Neuron (in vitro differentiated cells): ENCODE measurements around the genes ABHD6 and PDHB.

- PRO-cap = no peak
Observed at GRCh38 chr3:58107522-58108119, 99.4 kb downstream of the FLNB start.

GRCh38 chr3:58109106-58109791 lies 101.0 kb downstream of the FLNB start:
- PRO-cap = no peak

GRCh38 chr3:58120061-58120892 lies 90.5 kb downstream of the DNASE1L3 start:
- PRO-cap = no peak

DNA sequence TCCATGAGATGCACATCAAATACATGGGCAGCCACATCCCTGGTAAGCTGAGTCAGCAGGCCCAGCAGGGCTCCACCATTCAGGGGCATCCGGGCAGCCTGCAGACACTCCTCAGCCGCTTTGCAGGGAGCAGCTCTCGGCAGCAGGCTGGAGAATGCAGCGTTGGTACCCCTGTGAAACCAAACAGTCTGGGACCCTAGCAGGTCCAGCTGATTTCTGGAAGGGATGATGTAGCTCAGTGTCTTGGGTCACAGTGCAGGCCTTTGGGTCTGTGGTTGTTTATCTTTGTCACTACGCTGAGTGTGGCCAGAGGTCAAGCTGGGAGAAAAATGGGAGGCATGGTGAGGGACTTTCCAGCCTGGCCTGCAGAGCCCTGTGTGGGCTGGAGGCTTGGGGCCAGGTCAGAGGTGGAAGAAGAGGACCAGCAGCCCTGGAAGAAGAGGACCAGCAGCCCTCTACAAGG lies 67.2 kb downstream of the DNASE1L3 start:
- PRO-cap = no peak

DNA sequence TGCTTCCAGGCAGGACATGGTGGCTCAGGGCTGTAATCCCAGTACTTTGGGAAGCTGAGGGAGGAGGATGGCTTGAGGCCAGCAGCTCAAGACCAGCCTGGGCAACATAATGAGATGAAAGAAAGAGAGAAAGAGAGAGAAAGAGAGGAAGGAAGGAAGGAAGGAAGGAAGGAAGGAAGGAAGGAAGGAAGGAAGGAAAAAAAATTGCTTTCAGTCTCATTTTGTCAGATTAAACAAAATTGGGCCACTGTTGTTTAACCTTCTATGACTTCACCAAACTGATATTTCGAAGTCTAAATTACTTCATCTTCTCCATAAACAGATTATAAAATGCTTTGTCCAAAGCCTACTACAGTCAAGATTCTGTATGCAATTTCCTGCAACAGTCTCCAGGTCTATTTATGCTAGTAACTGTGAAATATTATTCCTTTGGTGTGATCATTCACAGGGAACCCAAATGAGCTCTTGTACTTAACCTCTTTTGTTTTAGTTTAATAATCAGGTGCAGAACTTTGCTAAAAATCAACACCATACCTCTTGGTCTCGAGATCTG lies 6.5 kb upstream of the ABHD6 start:
- PRO-cap = no peak

GRCh38 chr3:58237081-58238182 lies at the start of gene ABHD6:
ABHD6 (plus strand) TSS chr3:58237792.
- PRO-cap = bidirectional peak, plus-strand start at chr3:58237218, minus-strand start at chr3:58237159; bidirectional peak, plus-strand start at chr3:58237538, minus-strand start at chr3:58237455; bidirectional peak, plus-strand start at chr3:58237839, minus-strand start at chr3:58237752

- PRO-cap = no peak
Observed at GRCh38 chr3:58344693-58345113, 12.0 kb downstream of the PXK start.

GRCh38 chr3:58351948-58352445 lies 19.3 kb downstream of the PXK start:
- PRO-cap = no peak

DNA sequence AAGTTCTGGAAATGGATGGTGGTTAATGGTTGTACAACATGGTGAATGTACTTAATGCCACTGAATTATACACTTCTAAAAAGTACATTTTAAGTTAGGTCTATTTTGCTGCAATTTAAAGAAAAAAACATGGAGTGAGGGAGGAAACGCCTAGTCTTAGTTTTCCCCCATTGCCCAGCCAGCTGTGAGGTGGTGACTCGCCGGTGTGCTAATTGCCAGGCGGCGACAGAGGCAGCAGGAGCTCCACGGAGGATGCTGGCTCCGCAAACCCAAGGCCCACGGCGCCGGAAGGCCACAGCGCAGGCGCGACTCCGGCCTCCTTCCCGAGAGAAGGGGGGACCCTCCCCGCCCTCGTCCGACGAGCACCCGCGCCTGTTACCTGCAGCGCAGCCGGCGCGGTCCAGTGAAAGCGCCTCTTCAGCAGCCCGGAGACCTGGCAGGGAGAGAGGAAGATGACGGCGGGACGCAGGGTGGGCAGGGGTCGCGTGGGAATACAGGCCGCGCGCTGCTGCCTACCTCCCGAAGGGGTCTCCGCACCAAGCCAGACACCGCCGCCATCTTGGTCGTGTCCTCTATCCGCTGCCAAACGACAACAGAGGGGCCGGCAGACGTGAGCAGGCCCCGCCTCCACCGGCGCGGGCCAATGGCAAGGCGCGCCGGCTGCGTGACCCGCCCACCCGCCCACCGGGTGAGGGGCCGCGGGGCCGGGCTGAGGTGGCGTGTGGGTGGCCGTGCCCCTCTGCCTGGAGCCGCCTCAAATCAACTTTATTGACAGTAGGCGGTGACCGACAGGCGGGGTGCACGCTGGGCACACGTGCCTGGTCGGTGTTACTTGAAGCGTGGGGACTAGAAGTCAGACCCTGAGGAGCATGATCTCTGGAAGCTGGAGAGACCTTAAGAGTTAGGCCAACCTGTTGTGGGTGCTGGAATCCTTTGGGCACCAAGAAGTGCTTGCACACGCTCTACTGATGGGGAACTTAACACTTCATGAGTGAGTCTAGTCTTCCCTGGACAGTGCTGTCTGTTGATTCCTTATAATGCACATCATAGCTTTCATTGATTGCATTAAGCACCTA lies at the start of gene PDHB:
Gene PDHB, minus strand, starts transcription at position 581 of the 1,076 bp plus-strand sequence.
- PRO-cap = bidirectional peak, plus-strand start at position 328 of the sequence, minus-strand start at position 570 of the sequence

- PRO-cap = no peak
Observed at GRCh38 chr3:58474346-58474894, 17.5 kb upstream of the KCTD6 start.

GRCh38 chr3:58560820-58561316 lies 16.3 kb downstream of the FAM107A start:
- PRO-cap = no peak

- PRO-cap = no peak
Observed at GRCh38 chr3:58671226-58671689, 4.7 kb upstream of the FAM3D start.

DNA sequence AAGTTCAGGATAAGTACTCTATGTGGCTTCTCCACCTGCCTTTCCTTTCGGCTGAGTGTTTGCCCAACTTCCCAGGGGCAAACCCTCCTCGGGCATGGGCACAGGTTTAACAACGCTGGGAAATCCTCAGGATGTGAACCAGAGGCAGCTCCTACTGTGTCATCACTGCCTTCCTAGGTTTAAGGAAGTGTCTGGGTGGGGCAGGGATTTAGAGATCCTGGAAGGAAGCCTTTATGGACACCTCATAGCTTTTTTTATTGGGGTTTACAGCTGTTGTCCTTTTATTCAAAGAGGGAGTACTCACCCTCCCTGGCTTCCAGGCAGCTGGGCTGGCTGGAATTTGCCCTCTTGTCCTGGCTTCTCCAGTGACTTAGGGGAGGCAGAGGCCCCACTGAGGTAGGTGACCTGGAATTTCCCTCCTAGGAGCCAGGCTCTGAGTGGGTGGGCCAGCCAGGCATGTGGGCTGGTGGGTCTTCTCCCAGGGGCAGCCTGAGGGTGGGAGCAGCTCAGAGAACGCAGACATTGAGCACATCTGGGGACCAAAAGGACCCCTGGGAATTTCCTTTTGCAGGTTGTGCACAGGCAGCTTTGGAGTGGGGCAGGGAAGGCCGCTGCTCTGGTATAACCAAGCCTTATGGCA lies 13.5 kb upstream of the FAM3D start:
- PRO-cap = no peak

DNA sequence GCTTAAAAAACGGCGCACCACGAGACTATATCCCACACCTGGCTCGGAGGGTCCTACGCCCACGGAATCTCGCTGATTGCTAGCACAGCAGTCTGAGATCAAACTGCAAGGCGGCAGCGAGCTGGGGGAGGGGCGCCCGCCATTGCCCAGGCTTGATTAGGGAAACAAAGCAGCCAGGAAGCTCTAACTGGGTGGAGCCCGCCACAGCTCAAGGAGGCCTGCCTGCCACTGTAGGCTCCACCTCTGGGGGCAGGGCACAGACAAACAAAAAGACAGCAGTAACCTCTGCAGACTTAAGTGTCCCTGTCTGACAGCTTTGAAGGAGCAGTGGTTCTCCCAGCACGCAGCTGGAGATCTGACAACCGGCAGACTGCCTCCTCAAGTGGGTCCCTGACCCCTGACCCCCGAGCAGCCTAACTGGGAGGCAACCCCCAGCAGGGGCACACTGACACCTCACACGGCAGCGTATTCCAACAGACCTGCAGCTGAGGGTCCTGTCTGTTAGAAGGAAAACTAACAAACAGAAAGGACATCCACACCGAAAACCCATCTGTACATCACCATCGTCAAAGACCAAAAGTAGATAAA lies 176.0 kb upstream of the FAM3D start:
- PRO-cap = bidirectional peak, plus-strand start at position 296 of the sequence, minus-strand start at position 158 of the sequence

DNA sequence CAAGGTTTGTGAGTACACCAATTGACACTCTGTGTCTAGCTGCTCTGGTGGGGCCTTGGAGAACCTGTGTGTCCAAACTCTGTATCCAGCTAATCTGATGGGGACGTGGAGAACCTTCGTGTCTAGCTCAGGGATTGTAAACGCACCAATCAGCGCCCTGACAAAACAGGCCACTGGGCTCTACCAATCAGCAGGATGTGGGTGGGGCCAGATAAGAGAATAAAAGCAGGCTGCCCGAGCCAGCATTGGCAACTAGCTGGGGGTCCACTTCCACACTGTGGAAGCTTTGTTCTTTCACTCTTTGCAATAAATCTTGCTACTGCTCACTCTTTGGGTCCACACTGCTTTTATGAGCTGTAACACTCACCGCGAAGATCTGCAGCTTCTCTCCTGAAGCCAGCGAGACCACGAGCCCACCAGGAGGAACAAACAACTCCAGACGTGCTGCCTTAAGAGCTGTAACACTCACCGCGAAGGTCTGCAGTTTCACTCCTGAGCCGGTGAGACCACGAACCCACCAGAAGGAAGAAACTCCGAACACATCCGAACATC lies 1.7 kb upstream of the CFAP20DC start:
- PRO-cap = no peak

DNA sequence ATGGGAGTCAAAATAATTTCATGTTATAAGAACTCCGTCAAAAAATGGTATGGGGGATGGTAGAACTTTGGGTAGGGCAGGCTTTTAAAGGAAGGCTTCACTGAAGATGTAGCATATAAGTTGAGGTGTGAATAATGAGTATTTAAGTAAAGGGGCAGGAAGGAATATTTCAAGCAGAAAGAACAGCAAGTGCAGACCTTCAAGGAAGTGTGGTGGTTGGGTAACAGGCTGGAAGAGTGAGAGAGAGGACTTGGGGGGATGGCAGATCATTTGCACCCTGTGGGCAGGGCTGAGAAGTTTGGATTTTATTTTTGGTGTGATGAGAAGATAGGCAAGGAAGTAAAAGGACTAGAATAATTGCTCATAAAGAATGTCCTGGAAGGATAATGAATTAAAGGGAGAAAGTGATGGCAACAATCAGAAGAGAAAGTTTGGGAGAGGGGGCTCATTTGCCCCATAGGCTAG lies 709.2 kb upstream of the CFAP20DC start:
- PRO-cap = no peak

DNA sequence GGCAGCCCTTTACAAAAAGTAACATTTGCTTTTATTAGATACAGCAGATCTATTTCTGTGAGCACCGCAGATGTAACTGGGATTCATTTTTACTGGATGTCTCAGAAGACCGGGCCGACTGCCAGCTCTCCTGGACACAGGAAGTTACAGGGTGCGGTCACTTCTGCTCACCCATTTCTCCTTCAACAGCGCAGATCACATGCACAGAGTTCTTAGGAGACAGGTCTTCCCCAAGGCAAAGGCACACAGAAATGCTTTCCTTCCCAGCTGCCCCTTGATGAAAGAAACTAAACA lies 768.7 kb upstream of the CFAP20DC start:
- PRO-cap = no peak

GRCh38 chr3:60010291-60010663 lies 960.5 kb upstream of the CFAP20DC start:
- PRO-cap = no peak

- PRO-cap = no peak
Observed at GRCh38 chr3:60469469-60469989, 781.7 kb downstream of the FHIT start.

GRCh38 chr3:60964018-60964545 lies 287.2 kb downstream of the FHIT start:
- PRO-cap = no peak